GM19240 (cell line): Measurements from ENCODE around the gene FBLN1.

GRCh38 chr22:45263116-45264442, 21.2 kb upstream of the UPK3A start:
- RRBS, result no CpG with 5 or more reads among the region's 26 CpGs

DNA sequence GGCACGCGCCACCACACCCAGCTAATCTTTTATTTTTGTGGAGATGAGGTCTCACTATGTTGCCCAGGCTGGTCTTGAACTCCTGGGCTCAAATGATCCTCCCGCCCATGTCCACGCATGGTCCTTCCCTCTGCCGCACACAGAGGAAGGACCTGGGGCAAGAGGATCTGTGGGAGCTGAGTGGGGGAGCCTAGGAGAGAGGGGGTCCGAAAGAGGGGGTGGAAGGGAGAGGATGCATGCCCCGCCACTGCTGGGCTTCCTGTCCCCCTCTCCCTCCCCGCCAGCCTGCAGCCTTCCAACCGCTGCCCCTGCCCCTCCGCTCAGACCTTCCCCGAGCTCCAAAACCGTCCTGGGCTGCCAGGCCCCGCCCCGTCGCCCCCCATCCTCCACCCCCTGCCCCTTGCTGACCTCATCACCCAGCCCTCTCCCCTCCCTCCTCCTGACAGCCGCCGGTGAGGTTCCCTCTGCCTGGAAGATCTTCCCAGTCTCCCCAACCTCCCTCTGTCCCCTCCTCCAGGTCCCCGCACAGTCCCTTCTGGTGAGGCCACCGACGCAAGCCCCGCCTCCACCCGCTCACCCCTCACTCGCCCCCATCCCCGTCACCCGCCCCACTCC, 16.7 kb upstream of the UPK3A start:
- RRBS, result no CpG with 5 or more reads among the region's 25 CpGs

DNA sequence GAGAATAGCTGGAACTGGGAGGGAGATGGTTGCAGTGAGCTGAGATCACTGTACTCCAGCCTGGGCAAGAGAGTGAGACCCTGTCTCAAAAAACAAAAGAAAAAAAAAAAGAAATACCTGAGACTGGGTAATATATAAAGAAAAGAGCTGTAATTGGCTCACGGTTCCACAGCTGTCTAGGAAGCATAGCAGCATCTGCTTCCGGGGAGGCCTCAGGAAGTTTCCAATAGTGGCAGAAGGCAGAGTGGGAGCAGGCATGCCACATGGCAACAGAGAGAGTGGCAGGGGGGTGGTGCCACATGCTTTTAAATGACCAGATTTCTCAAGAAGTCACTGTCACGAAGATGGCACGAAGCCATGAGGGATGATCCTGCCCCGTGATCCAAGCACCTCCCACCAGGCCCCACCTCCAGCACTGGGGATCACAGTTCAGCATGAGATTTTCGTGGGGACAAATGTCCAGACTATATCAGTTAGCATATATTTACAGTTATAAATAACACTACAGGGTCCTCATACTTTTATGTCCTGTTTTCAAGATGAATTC, 19.0 kb downstream of the FAM118A start:
- RRBS, result no CpG with 5 or more reads among the region's 6 CpGs

DNA sequence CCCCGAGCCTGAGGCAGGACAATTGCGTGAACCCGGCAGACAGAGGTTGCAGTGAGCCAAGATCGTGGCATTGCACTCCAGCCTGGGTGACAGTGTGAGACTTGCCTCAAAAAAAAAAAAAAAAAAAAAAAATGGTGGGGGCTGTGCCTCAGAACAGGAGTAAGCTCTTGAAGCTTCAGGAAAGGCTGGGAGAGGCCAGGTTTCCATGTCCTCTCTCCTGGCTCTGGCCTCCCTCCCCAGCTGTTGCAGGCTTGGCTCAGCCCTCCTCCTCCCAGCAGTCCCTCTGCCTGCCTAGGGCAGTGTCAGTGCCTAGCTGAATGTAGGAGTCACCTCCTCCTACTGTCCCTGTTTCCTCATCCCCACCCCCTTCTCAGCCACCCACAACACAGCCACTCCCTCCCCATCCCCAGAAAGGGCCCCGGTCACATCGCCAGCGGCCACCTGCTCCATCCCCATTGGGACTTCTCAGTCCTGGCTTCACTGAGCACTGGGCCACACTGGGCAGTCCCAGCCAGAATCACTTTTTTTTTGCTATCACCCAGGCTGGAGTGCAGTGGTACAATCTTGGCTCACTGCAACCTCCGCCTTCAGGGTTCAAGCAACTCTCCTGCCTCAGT, 3.0 kb upstream of the FBLN1 start:
- RRBS, result no CpG with 5 or more reads among the region's 8 CpGs

GRCh38 chr22:45502350-45503086, at the start of gene FBLN1:
Gene FBLN1, plus strand, starts transcription at chr22:45502883.
- RRBS, result 13% methylated on average over 56 of the region's 87 CpGs

GRCh38 chr22:45511787-45512436, 9.2 kb downstream of the FBLN1 start:
- RRBS, result no CpG with 5 or more reads among the region's 13 CpGs

DNA sequence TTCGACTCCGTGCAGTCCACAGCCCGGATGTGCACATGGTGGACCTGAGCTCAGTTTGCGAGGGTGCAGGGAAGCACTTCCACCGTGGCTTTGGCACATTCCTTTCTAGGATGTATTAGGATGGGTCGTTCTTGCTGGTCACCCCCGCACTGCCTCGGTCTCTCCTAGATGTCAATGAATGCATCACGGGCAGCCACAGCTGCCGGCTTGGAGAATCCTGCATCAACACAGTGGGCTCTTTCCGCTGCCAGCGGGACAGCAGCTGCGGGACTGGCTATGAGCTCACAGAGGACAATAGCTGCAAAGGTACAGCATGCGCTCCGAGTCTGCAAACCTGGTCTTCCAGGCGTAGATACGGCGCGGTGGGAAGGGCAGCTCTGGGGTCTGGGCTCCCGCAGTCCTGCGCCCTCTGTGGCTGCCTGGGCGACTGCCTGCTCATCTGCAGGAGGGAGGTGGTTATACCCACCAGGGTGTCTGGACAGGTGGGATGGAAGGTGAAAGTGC, 31.0 kb downstream of the FBLN1 start:
- RRBS, result no CpG with 5 or more reads among the region's 22 CpGs

DNA sequence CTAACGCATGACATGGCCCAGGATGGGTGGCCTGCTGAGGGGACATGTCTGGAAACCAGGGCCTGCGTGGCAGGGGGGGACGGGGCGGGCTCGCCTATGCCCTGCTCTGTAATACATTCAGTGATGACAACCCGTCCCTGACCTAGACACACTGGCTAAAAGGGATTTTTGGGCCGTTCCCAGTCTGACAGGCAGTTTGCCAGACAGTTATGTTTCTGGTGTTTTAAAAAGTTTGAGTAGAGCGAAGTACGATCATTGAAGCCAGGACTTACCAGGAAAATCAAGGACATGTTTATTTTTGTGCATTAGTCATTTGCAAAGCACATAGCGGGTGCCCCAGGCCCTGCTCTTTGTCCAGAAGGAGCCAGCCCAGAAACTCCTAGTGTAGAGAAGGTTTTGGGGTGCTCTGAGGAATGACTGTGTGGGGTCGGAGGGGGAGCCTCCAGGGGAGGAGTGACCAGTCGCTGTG, 50.7 kb downstream of the FBLN1 start:
- RRBS, result no CpG with 5 or more reads among the region's 12 CpGs

DNA sequence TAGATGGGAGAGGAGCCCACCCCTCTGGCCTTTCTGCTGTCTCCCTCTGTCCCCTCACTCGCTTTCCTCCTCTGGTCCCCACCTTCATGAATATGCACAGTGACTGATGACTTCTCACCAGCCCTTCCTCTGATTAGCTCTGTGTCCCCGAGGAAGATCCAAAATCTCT, 73.8 kb downstream of the FBLN1 start:
- RRBS, result no CpG with 5 or more reads among the region's 2 CpGs

DNA sequence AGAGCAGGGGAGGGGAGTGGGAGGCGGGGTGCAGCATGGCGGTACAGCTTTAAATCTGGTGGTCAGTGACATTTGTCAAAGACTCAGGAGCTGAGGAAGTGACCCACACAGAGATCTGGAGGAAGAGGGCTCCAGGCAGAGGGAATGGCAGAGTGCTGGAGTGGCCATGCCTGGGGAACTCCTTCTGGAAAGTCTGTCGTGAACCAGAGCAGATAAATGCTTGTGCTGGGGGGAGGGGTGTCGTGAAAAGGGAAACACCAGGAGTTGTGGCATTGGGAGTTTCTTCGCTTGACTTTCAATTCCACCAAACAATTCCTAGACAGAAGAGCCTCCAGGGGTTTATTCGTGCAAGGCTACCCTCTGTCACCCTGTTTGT, 83.5 kb upstream of the ATXN10 start:
- RRBS, result no CpG with 5 or more reads among the region's 6 CpGs

- RRBS, result no CpG with 5 or more reads among the region's 25 CpGs
Measured at GRCh38 chr22:45600103-45601271, 71.1 kb upstream of the ATXN10 start.

DNA sequence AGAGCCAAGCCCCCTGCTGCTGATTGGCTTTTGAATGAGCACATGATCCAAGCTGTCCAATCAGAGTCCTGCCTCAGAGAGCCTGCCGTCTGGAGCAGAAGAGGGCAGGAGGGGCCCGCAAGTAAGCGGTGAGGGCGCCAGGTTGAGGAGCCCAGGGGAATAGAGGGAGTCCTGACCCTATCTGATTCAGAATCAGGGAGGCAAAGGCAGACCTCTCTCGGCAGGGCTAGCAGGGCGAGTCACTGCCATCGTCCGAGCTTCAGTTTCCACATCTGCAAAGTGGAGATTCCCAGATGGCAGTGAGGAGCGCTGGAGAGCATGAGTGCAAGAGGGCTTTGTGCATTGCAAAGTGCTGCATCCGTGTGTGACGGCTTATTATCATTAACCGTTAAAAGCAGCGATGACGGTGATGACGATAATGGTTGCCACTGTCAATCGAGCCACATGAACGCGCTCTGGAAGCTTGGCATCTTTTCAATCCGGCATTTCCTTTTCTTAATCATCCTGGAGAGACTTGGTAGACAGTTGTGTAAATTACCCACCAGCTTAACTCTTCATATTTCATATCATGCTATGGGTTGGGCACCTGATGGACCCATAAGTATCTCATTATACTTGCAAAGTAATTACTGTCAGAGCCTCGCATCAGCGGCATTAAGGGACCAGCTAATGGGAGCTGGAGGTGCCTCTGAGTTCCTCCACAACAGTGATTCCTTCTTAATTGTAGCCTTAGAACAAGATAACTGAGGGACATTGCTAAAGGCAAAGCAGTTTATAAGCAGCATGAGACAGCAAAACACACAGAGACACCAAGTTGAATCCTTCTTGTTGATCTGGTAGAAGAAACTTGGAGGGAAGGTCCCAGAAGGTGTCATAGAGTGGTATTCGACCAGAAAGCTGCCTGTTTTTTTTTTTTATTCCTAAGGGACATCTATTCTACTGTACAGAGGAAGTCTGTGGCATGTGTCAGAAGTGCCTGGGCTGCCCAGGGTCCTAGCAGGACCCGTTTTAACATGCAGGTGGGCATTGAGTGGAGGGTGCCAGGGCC, 68.4 kb upstream of the ATXN10 start:
- RRBS, result no CpG with 5 or more reads among the region's 23 CpGs

DNA sequence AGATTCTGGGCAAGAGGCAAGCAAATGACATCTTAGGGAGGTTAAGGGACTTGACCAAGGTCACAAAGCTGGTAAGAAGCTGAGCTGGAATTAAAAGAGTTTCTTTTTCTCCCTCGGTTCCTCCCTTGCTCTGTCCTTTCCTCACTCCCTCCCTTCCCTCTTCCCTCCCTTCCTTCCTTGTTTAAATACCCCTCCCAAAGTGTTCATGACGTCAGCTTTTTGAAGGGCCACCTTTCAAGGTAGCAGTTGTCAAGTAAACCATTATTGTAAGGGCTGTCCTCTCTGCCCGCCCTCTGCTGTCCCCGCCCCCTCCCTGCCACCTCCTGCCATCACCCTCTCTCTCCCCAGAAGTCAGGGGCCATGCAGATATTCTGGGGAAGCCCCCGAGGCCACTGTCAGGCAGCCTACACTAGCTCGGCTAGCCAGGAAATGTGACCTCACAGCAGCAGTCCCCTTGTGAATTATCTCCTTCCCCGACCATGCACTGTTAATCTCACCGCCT, 42.3 kb upstream of the ATXN10 start:
- RRBS, result no CpG with 5 or more reads among the region's 8 CpGs

DNA sequence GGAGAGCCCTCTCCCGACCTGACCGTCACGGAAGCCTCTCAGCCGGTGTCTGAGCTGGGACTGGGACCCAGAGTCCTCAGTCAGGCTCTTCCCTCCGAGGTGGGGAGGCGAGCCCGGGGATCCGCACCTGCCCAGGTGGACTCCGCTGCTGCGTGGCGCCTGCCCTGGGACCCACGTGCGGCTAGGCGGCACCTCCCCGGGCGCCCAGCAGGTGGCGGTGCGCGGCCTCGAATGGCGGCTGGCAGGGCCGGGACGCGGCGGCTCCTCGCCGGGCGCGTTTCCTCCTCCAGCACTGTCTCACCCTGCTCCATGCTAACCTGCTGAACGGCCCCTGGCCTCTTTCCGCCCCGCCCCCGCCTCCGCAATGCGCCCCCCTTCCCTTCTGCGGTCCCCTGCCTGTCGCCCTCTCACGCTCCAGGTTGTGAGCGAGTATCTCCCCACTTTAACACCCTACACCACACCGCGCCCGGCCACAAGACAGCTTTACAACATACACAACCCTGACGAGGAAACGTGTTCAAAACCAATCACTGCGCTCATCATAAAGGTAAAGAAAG, 26.0 kb upstream of the ATXN10 start:
- RRBS, result 2% methylated on average over 20 of the region's 45 CpGs

DNA sequence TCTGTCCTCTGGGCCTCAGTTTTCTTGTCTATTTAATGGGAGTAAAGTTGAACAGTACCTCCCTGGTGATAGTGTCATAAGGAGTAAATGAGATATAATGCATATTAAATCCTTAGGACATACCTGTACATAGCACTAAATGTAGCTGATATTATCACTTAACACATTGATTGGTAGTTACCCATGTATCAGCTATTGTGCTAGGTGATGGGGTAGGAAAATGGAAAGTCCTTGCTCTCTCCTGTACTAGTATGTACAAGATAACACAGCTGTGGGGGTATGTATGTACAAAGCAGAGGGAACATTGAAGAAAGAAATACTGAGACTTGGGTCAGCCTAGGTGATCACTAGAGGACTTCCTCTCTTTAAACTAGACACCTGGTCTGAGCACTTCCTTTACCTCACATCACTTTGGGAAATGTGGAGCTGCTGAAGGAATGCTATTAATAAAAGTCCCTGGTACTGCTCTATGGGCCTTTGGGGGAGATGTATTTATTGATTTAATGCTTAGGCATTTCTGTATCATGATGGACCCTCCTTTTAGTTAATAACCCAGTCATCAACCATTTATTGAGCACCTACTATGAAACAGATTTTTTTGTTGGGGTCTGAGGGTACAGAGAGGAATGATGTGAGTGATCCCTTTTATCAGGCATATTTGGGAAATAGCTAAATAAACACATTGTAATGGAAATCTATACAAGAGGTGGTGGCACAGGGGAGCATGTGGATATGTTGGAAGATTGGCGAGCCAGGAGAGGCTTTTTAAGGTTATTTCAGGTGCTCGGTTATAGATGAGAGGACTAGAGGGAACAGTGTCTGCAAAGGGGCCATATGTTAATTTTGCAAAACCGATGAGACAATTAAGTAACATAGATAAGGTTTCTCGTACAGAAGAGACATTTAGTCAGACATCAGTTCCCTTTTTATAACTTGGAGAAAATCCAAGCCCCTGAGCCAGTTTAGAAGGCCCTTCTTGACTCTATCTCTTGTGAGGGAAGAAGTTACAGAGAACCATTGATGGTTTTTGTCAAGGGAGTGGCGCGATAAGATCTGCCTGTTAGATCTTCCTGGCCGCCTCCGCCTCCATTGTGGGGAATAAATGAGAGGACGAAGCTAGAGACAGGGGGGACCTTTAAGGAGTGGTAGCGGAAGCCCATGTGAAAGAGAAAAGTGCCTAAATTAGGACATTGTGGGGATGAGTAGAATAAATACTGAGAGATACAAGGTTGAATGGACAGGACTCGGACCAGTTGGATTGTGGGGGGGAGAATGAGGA, 1.8 kb downstream of the ATXN10 start:
- RRBS, result no CpG with 5 or more reads among the region's 11 CpGs

DNA sequence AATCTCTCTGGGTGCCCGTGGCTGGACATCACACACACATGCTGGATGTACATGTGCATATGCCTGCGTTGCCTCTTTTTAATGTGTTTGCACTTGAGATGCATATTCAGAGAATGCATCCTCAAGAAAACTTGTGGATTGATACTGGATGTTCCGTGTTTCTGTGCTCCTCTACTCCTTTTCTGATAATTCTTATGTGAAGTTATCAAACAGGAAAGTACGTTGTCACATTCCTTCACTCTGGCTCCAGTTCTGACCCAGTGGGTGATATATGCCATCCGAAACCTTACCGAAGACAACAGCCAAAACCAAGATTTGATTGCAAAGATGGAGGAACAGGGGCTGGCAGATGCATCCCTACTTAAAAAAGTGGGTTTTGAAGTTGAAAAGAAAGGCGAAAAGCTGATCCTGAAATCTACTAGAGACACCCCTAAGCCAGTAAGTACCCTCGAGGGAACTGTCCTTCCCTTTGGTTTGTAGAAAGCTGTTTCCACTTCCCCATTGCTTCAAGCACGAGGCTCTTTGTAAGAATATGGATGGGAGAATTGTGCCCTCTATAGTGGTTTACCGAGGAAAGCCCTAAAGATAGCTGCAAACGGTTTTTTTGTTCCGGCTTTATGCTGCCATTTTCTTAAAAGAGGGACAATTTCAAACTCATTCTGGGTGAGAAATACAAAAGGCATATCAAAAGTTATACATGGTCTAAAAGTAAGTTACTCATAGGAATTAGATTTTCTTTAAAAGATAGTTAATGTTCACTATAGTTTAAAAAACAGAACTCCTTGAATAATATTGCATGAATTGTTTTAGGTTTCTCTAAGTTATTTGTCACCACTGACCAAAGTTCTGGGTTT, 134.0 kb downstream of the WNT7B start:
- RRBS, result no CpG with 5 or more reads among the region's 12 CpGs

DNA sequence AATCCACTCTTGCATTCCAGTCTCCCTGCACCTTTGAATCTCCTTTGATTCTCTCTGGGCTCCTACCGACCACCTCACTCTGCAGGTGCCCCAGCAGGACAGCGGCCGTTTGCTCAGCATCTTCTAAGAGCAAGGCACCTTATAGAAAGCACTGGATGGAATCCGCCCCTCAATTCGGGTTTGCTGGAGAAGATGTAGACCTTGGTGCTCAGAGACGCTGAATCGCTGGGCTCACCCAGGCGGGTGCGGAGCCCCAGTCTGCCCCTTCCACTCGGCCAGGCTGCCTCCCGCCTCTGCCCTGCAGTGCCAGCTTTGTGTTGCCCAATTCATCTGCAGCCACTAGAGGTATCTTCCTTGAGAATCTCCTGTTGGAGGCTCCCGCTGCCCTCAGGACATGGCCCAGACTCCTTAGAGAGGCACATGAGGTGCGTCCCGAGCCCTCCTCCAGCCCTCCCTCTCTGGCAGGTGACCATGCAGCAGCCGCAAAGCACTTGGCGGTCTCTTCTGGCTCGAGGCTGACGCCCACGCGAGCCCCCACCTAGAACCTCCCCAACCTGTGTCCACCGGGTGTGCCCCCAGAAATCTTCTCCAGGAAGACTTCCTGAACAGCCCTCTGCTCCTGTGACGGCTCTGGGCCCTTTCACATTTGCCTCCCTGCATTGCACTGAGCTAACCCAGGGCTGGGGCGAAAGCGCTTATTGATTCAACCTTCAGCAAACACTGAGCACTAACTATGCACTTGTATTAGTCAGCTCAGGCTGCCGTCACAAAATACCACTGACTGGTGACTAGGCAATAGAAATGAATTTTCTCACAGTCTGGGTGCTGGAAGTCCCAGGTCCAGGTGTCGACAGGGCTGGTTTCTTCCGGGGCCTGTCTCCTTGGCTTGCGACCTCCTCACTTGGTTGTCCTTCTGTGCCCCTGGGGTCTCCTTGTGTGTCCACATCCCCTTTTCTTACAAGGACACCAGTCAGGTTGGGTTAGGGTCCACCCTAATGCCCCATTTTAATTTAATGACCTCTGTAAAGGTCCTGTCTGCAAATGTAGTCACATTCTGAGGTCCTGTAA, 117.5 kb downstream of the WNT7B start:
- RRBS, result no CpG with 5 or more reads among the region's 28 CpGs

DNA sequence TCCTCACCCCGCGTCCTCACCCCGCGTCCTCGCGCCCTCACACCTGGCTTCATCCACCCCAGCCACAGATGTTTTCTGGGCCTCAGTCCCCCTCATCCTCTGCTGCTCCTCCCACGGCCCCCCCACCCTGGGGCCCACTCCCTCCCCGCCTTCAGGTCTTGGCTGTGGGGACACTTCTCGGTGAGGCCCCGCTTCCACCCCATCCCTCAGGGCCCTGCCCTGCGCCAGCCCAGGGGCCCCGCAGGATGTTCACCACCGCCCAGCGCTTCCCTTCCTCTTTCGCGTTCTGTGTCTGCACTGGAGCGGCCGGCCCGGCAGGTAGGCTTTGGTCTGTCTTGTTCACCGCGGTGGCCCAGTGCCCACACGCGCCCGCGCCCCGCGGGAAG, 85.6 kb downstream of the WNT7B start:
- RRBS, result no CpG with 5 or more reads among the region's 27 CpGs

- RRBS, result no CpG with 5 or more reads among the region's 3 CpGs
Measured at GRCh38 chr22:46052278-46052555, 75.3 kb upstream of the WNT7B start.

DNA sequence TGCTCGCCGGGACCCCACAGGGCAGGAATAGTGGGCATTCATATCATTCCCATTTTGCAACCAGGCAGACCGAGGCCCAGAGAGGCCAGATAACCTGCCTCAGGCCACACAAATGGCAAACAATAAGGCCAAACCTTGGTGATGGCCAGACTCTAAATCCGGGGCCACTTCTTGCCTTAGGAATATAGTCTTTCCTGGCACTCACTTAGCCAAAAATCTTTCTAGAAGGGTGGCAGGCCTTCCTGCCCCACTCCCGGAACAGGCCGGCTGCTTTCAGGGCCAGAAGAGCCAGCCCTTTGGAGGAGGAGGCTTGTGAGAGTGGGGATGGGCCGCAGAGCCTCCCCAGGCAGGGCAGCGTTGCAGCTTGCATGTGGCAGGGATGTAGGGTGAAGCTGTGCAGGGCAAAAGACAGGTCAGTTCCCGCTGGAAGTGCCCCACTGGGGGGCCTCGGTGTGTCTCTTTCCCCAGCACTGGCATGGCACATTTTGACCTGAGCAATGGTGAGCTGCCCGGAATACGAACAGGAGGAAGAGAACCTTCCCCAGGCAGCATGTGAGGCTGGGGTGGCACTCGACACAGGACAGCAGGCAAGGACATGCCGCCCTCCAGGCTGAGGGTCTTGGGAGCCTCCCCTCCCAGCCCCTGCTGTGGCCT, 75.7 kb upstream of the WNT7B start:
- RRBS, result 71% methylated on average over 2 of the region's 14 CpGs